Non-pigmented ciliary epithelial cell (primary cell): ENCODE measurements around a stretch of chr13.

- RRBS, result no CpG with 5 or more reads among the region's 4 CpGs
These were observed 397.3 kb downstream of the FOXO1 start for GRCh38 chr13:40269052-40269708.

DNA sequence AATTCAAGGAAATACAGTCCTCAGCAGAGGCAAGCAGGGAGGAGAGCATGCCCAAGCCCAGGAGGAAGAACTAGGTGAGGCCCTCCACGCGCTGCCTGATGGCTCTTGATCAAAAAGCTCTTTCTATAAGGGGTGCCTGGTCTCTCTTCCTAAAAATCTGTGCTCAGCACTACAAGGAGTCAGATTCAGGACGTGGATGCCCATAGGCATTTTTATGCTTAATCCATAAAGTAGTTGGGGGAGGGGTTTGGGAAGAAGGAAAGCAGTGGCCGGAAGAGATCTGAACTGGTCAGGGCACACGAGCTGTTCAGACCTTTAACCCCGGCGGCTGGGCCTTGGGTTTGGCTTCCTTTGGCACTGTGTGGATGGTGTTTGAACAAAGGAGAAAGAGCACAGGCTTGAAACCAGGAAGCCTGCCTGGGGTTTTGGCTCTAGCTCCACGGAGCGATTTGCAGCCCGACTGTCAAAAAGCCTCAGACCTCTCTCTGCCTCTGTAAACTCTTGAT is 320.6 kb downstream of the FOXO1 start:
- RRBS, result no CpG with 5 or more reads among the region's 10 CpGs

DNA sequence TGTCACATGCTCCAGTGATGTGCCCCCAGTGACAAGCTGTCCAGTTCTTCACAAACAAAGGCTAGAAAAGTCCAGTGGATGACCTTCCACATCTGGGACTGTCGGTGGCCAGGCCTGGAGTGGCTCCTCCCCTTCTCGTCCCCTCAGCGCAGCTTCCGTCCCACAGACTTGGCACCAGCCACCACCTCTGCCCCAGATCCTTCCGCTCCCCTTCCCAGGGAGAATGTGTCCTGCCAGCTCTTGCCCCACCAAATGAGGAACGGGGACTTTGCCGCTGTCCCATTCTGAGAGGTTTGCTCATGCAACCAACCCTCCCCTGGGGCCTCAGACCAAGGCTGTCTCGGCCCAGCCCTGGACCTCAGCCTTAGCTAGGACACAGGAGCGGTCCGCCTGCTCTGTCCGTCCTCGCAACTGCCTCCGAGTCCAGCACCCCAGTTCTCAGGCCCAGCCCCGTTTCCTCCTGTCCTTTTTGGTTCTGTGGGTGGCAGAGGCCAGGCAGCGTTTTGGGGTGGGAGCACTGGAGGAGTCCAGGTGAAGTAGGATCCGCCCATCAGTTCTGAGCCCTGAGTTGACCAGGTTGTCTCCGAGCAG is 284.5 kb downstream of the FOXO1 start:
- RRBS, result no CpG with 5 or more reads among the region's 17 CpGs

DNA sequence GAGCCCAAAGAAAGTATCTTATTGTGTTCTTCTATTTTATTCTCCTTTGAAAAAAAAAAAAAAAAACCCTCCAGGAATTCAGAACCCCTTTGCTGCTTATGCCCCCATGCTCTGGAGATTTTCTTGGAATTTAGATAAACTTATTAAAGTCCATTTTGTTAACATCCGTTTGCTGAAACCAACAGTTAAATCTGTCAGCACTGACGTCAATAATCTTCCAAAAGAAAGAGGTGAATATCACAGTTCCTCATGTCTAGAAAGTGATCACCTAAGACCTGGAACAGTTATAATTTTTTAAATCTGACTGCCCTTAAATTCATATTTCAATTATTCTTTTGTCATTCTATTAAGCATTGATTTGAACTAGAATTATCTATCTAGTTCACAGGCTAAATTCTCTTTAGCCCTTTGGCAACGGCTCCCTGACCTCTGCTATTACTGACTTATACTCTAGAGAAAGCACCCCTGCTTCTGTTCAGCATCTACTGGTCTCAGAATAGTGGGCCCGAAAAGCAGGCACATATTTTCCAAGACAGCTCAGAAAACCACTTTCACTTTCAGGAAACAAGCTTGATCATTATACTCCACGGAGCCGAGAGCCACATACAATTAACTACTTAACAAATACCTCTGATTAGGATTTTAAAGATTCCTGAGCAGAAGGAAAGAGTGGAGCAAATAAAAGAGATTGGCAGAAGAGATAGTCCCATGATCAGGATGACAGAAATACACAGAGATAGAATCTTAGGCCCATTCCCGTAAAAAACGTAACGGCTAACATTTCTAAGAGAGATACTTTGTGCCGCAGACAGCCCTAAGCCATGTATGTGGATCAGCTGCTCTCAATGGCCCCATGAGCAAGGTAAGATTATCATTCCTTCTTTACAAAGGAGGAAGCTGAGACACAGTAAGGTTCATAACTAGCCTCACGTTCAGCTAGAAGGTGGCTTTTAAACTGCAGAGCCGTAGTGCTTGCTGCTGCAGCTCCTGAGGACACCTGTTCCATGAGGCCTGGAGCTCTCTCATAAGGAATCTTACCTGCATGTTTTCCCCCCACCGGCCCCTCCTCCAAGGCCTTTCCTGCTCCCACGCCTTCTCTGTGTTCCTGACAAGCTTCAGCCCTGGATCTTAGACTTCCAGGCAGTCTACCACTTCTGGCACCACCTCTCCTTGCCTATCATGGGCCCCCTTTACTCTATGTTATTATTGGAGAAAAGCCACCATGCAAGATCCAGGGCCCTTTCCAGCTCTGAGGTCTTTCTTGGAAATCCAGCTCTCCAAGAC is 227.4 kb downstream of the FOXO1 start:
- RRBS, result no CpG with 5 or more reads among the region's 14 CpGs

- RRBS, result no CpG with 5 or more reads among the region's 15 CpGs
These were observed 220.9 kb downstream of the FOXO1 start for GRCh38 chr13:40445442-40446138.

- RRBS, result no CpG with 5 or more reads among the region's 10 CpGs
These were observed 180.8 kb downstream of the FOXO1 start for GRCh38 chr13:40485530-40486204.

DNA sequence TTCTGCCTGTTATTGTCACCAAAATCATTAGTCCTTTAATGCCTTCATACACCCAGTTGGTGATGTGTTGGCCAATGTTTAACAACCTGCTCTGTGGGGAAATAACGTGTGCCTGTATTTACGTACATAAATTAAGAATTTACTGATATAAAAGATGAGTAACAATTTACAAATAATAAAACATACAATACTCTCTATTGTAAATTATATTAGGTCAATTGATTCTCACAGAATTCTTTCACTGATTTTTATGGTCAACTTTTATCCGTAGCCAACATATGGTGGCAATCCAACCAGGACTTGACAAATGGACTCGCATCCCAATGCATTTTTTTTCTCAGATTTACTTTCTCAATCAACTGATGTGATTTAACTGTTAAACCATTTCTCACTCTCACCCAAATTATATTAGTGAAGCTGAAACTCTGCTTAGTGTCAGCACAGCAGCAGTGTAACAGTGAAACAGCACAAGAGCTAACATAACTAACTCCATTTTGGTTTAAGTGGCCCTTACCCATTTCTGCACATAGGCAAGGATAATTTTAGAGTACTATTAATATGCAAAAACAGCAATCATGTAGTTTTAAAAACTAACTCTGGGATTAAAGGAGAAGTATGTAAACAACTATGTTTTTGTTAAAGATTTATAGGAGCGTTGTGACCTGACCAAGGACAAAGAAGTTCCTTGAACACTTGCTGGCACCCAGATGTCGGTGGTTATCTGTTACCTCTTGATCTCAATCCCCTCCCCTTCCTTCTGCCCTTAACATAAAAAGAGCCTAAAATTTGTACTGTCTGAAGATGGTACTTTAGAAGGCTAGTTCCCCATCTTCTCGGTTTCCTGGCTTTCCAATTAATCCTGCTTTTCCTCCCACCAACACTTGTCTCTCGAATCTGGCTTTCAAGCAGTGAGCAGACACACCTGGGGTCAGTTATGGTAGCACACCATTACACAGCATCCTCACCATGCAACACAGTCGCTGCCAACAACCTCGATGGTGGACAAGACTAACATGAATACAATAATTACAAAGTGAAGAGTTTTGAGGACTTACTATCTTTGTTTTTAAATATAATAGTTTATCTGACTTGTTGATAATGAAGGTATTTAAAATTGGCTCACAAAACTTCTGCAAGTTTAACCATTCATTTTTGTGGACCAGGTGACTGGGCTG is 114.9 kb downstream of the FOXO1 start:
- RRBS, result no CpG with 5 or more reads among the region's 10 CpGs

DNA sequence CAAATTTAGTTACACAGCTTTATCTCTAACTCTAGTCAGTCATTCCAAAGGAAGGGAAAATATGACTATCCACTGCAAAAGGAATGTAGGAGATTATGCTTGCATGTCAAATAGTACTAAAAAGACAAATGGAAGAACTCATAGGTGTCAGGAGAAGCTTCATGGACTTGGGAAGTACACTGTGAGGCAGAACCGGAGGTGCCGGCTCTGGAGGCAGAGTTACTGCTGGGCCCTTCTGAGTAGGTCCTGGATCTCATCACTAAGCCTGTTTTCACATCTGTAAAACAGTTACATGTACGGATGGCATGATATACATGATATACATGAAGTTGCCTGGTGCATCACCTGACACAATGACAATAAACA is 97.4 kb downstream of the FOXO1 start:
- RRBS, result no CpG with 5 or more reads among the region's 3 CpGs

DNA sequence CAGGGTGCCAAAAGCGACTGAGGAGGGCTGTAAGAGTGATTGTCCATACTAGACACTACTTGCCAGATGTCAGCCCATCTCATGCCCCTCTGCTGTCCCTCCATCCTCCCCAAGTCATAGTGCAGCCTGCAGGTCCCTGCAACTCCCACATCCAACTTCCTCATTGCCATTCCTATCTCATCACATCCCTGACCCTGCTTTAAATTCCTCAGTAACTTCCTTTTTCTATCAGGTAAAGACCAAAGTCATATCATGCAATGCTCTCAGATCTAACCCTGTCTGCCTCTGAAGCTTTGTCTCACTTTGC is 59.8 kb downstream of the FOXO1 start:
- RRBS, result no CpG with 5 or more reads among the region's 1 CpG

GRCh38 chr13:40606984-40607575 is 59.4 kb downstream of the FOXO1 start:
- RRBS, result 65% methylated on average over 3 of the region's 7 CpGs

DNA sequence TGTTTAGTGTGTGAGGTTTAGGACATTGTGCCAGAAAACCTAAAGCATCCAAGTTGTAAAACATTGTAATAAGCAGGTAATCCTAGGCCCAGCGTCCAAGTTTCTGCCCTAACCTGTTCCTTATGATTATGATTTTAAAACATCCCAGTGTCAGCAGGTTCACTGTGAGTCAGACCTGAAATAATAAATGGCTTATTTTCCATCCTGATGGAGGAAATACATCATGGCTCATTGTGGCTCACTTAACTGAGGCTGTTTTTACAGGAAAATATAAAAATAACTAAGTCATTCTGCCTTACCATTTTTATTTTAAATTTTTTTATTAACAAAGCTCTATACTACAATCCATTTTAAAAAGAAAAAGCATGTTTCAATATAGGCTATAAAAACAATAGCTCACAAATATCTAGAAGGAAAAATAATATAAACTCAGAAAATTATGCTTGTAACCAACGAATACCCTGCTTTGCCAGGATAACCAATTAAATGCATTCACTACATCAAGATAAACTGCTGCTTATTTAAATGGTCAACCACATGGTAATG is 56.0 kb downstream of the FOXO1 start:
- RRBS, result no CpG with 5 or more reads among the region's 2 CpGs

DNA sequence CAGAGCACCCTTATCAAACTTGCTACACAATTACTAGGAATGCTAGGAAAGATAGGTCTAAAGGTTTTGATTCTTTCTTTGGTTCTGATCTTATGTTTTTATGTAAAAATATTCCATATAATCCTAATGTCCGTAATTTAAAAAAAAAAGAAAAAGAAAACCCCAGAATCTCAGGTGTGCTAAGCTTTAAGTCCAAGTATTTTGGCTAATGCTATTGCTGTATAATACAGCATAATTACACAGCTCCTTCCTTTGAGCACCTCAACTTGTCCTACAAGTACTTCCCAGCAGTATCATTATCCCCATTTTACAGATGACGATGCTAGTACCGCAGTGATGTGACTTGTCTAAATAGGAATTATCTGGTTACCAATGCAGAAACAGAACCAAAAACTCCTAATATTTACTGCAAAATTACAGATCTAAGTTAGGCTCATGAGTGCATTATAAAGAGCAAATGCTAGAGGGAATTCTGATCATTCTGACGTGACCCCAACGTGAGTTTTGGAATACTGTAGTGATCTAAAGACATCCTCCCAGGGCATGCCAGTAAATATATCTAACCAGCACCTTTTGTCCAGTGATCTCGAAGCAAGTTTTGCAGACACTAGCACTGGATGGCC is 22.7 kb downstream of the FOXO1 start:
- RRBS, result no CpG with 5 or more reads among the region's 6 CpGs

DNA sequence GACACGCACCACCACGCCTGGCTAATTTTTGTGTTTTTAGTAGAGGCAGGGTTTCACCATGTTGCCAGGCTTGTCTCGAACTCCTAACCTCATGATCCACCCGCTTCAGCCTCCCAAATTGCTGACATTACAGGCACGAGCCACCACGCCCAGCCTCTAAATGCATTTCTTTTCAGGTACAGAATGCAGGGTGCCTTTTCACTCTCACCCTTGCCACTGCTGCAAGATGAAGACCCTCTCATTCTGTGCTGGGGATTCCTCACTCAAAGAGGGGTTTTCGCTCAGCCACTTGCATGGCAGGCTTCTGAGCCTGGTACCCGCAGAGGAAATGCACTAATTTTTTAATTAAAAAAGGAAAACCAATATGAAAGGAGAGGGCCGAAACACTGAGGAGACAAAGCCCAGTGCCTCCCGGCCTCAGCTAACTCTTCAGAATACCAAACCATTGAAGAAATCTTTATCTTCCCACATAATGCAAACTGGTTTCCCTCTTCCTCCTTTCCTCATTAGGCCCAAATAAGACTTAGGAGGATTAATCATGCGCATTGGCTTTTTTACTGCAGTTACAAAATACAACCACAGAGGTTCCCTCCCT is 13.2 kb downstream of the FOXO1 start:
- RRBS, result no CpG with 5 or more reads among the region's 11 CpGs

DNA sequence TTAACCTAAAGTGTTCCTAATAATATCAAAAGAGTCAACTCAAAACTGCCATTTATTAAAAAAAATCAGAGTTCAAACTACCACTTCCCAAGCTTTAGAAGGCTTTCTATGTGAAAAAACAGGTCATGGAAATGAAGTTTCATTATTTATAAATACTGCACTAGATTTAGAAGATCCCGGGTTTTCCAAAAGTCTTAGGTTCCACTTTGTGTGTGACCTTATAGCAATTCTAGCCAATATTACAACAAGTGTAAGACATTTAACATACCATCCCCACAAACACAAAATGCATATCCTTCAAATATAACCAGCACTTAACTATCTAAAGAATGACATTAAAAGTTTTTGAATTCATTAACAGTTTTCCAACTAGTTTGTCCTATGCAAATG is 4.2 kb downstream of the FOXO1 start:
- RRBS, result no CpG with 5 or more reads among the region's 1 CpG

DNA sequence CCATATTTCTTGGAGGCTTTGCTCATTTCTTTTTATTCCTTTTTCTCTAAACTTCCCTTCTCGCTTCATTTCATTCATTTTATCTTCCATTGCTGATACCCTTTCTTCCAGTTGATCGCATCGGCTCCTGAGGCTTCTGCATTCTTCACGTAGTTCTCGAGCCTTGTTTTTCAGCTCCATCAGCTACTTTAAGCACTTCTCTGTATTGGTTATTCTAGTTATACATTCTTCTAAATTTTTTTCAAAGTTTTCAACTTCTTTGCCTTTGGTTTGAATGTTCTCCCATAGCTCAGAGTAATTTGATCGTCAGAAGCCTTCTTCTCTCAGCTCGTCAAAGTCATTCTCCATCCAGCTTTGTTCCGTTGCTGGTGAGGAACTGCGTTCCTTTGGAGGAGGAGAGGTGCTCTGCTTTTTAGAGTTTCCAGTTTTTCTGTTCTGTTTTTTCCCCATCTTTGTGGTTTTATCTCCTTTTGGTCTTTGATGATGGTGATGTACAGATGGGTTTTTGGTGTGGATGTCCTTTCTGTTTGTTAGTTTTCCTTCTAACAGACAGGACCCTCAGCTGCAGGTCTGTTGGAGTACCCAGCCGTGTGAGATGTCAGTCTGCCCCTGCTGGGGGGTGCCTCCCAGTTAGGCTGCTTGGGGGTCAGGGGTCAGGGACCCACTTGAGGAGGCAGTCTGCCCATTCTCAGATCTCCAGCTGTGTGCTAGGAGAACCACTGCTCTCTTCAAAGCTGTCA is 80.0 kb downstream of the SLC25A15 start:
- RRBS, result no CpG with 5 or more reads among the region's 10 CpGs

DNA sequence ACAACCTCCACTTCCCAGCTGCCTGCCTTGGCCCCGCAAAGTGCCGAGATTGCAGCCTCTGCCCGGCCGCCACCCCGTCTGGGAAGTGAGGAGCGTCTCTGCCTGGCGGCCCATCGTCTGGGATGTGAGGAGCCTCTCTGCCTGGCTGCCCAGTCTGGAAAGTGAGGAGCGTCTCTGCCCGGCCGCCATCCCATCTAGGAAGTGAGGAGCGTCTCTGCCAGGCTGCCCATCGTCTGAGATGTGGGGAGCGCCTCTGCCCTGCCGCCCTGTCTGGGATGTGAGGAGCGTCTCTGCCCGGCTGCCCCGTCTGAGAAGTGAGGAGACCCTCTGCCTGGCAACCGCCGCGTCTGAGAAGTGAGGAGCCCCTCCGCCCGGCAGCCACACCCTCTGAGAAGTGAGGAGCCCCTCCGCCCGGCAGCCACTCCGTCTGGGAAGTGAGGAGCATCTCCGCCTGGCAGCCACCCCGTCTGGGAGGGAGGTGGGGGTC is 64.3 kb downstream of the ELF1 start:
- RRBS, result no CpG with 5 or more reads among the region's 28 CpGs

- RRBS, result no CpG with 5 or more reads among the region's 5 CpGs
These were observed 5.6 kb upstream of the ELF1 start for GRCh38 chr13:41024575-41025197.

DNA sequence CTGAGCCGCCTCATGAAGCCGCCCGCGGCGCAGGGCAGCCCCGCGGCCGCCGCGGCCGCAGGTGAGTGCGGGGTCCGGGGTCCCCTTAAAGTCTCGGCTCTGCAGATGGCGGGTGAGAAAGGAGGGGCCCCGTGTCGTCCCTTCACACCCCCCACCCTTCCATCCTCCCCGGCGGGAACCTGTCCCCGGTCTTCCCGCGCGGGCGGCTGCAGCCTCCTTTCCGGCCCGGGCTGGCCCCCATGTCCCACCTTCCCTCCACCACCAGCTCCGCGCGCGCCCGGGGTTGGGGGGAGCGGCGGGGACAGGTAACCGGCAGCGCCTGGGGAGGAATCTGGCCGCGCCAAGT is 319 bp downstream of the RGCC start:
- RRBS, result 1% methylated on average over 26 of the region's 37 CpGs